Amniotic epithelial cell (primary cell): ENCODE measurements around the genes JHY, CLMP, OR10S1, OR10G4, PANX3, SPA17 and NRGN.

DNA sequence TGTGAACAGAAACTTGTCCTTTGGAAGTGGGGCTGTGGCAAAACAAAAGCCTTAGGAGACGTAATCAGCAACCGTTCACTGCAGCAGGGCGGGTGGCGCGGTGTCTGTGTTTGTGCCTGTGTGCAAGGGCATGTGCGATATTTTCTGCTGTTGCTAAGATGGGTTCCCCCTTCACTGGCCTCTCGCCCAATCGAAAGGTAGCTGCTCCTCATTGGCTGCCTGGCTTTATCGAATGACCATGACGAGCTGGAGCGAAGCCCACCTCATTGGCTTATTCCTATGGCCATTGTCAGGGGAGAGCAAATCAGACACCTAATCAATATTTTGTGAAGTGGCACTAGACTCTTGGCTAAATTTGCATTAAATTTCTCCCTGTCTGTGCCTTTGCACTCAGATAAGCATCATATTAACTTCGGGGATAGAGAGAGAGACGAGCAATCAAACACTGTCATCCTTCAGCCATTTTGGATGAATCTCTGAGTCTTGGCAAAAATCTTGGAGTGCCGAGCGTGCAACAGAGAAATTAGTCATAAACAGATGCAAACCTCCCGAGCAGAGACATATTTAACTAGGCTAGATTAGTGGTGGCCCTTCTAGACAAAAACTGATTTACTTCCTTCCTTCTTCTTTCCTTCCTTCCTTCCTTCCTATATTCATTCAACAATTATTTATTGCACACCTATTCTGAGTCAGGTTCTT, 114.2 kb upstream of the BLID start:
- RRBS, result no CpG with 5 or more reads among the region's 16 CpGs

DNA sequence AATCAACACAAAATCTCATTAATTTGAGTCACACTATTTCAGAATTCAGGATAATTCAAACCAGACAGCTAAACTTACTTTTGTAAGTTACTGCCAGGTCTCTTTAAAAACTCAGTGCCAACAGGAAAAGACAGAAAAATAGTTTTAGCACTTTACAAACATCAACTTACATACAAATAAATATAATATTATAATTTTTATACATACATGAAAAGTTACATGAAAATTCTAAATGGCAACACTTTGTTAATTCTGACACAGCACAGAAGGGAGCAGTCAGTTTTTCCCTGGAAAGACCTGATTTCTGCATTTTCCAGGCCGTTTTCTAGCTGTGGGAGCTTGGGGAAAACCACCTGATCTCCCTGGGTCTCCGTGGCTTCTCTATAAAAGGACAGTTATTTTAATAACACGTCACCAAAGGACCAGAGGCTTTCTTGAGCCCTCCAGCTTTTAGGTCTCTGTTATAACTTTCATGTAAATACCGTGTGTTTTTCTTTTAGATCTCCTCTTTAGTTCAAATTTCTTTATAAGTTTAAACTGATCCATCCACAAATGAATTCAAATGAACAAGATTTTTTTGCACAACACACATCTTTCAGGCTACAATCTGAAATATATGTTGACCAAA, 220.3 kb upstream of the BLID start:
- RRBS, result no CpG with 5 or more reads among the region's 4 CpGs

- RRBS, result no CpG with 5 or more reads among the region's 13 CpGs
These were observed 26.3 kb downstream of the UBASH3B start for GRCh38 chr11:122681787-122682317.

DNA sequence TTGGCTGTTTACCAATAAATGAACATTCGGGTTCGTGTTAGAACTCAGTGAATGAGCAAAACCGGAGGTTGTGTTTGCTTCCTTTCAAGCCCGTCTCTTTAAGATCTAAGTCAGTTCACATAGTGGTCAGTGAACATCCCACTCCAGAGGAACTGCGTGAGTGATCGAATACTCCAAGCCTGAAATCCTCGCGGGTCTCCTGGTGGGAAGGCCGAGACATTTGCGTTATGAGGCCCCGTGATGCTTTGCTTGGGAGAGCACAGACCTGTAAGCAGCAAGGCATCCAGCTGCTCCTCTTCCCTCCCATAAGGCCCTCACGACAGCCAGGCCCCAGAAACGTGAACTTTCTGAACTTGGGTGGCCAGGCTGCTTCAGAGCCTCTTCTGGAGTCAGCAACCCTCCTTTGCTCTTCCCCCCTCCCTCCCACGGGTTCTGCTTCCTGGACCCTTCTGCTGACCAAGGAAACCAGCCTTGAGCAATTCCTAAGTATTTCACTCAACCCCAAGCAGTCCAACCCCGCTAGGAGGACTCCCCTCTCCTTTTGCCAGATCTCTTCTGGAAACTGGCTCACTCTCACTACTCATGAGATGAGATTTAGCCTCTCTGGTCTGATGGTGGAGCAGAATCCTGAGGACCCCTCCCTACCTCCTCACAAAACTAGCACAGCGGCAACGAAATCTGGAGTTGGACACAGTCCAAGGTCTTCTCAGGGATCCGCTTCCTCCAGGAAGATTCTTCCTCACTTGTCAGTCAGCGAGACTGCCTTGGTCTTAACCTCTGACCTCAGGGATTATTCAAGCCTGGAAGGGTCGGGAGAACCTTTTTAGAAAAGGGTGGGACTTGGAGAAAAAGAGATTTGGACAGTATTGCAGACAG, 86.1 kb downstream of the UBASH3B start:
- RRBS, result no CpG with 5 or more reads among the region's 20 CpGs

DNA sequence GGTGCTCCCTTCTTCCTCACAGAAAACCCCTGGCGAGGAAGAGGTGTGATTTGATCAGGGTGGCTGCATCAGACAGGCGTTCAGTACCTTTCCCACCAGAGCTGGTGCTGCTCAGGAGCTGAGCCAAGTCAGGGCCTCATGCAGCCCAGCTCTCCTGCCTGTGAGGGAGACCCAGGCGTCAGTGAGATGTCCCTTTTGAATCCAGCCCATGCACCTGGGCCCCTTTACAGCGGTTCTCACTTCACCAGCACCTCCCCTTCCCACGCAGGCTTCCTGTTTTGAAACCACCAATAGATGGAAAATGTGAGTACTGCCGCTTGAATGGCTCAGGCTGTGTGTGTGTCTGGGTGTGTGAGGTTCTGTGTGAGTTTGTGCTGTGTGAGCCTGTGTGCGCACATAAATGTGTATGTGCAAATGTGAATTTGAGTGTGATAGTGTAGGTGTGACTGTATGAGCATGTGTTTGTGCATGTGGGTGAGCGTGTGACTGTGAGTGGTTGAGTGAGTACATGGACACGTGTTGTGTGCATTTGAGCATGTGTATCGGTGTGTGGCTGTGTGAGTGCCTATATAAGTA, 88.5 kb downstream of the UBASH3B start:
- RRBS, result no CpG with 5 or more reads among the region's 10 CpGs

DNA sequence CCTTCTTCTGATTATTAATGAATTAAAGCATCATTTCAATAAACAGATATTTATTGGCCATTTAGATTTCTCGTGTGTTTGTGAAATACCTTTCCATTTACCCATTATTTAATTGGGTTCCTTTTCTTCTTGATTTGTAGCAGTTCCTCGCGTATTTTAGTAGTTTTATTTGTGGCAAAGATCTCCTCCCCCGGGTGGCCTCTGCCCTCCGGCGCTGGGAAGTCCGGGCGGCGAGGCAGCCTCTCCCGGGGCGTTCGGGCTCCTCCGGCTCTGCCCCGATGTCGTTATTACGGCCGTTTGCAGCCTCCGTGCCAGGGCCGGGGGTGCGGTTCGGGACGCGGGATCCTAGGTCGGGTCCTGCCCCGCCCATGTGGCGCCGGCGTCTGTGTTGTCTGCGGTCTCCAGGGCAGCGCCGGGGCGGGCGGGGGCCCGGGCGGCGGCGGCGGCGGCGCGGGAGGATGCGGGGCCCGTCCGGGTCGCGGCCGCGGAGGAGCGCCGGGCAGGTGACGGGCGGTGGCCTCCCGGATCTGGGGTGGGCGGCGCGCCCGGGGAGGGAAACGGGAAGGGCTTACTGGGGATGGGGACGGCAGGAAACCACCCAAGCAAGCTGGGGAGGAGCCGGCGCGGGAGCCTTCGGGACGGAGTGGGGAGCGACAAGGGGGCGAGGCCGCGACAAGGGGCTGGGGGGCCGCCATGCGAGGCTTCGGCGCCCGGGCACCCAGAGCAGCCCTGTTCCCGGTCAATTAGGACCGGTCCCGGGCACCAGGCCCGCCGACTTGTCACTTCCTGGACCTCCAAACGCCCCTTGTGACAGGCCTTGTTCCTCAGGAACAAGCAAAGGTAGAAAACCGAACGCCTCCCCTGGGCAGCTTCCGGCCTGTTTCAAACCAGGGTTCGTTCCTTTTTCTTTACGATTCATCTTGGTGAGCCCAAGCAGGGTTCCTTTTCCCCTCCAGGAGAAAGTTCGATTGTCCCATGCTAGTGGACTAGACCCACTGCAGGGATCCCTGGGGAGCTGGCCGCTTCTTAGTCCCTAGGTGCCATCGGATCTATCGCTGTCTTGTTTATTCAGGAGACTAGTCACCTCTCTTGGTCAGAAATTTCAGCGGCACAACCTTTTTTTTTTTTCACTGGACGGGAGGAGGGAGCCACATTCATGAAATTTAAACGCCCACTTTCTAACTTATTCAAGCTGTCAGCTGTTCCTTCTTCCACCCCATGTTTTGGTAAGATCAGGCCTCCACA, at the start of gene JHY:
JHY (plus strand) TSS at position 290 of the 1,245 bp plus-strand sequence.
- RRBS, result 2% methylated on average over 42 of the region's 91 CpGs

- RRBS, result 3% methylated on average over 33 of the region's 77 CpGs
These were observed at the start of gene CLMP for GRCh38 chr11:123194664-123195600. CLMP (minus strand) TSS chr11:123195248.

- RRBS, result no CpG with 5 or more reads among the region's 7 CpGs
These were observed 108.8 kb upstream of the CLMP start for GRCh38 chr11:123303823-123304304.

DNA sequence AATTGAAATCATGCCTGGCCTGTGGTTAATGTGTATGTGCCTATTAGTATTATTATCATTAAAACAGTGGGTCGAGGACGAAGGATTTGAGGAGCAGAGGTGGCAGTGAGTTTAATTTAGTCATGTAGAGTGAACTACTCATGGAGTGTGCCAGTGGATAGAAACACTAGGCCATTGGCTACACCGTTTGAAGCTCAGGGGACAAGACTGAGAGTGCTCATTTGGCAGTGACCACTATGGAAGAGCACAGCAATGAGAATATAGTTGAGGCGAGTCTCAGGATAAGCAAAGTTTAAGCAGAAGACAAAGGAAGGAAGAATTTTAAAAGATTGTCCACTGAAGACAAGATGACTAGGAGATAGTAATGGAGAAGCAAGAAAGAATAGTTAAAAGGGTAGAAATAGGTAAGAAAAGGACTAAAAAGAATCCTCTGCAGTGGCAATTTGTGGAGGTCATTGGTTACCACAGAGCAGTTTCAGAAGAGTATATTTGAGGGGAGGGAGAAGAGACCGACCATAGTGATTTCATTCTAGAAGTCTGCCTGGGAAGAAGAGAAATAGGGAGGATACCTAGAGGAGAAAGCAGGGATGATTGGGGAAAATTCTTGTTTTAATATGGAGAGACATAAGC, 59.2 kb downstream of the GRAMD1B start:
- RRBS, result no CpG with 5 or more reads among the region's 5 CpGs

- RRBS, result no CpG with 5 or more reads among the region's 7 CpGs
These were observed 112.1 kb downstream of the SCN3B start for GRCh38 chr11:123542334-123542772.

- RRBS, result no CpG with 5 or more reads among the region's 13 CpGs
These were observed 109.8 kb downstream of the SCN3B start for GRCh38 chr11:123544456-123545190.

DNA sequence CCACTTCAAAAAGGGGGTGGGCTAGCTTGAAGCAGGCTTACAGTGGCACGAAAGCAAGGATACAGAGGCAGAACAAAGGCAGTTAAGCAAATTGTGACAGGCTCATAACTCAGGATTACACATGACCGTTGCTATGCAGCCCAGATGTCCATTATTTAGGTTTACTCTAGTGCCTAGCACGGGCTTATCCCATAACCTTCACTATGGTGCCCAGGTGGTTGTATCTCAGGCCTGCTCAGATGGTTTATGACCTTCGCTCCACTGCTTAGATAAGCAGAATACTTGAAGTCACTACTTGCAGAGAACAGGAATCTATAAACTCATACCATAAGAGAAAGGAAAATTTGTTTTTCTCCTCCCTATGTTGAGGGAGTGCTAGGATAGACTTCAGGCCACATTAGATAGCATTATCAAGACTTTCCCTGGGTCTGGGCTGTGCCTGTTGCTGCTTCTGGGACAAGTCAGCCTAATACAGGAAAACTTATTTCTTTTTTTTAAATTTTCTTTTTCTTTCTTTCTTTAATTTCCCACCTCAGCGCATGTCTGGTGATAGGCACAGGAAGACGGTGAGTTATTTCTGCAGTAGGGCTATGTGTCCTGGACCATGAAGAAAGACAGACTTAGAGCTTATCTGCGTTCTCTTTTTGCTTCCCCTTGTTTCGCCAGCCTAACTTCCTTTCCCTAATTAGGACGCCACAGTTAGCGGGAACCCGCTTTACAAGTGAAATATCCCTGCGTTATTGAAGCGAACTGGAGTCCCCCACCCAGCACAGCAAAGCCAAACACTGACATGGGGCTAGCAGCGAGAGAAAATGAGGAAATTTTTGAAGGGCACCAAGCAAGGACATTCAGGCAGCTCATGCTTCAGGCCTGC, 8.8 kb downstream of the OR6M1 start:
- RRBS, result no CpG with 5 or more reads among the region's 14 CpGs

DNA sequence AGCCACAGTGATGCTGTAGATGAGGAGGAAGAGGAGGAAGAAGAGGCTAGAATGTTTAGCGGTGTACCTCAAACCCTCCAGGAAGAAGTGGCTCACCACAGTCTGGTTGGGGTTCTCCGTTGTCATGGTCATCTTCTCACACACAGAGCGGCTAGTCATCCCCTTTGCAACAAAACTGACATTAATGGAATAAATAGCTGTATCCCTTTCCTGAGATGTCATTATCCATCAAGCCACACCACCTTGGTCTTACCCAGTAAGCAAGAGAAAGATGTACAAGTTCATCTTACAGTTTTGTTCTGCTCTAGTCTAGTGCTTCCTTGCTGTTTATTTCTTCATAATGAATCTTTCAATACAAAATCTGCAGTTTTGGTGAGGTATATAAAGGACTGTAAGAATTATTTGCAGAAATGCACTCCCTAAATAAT, at the start of gene OR10S1:
OR10S1 (minus strand) TSS at position 249 of the 428 bp plus-strand sequence.
- RRBS, result no CpG with 5 or more reads among the region's 3 CpGs

- RRBS, result no CpG with 5 or more reads among the region's 2 CpGs
These were observed at the start of gene OR10G4 for GRCh38 chr11:124012846-124013282. OR10G4 (plus strand) TSS chr11:124012997.

DNA sequence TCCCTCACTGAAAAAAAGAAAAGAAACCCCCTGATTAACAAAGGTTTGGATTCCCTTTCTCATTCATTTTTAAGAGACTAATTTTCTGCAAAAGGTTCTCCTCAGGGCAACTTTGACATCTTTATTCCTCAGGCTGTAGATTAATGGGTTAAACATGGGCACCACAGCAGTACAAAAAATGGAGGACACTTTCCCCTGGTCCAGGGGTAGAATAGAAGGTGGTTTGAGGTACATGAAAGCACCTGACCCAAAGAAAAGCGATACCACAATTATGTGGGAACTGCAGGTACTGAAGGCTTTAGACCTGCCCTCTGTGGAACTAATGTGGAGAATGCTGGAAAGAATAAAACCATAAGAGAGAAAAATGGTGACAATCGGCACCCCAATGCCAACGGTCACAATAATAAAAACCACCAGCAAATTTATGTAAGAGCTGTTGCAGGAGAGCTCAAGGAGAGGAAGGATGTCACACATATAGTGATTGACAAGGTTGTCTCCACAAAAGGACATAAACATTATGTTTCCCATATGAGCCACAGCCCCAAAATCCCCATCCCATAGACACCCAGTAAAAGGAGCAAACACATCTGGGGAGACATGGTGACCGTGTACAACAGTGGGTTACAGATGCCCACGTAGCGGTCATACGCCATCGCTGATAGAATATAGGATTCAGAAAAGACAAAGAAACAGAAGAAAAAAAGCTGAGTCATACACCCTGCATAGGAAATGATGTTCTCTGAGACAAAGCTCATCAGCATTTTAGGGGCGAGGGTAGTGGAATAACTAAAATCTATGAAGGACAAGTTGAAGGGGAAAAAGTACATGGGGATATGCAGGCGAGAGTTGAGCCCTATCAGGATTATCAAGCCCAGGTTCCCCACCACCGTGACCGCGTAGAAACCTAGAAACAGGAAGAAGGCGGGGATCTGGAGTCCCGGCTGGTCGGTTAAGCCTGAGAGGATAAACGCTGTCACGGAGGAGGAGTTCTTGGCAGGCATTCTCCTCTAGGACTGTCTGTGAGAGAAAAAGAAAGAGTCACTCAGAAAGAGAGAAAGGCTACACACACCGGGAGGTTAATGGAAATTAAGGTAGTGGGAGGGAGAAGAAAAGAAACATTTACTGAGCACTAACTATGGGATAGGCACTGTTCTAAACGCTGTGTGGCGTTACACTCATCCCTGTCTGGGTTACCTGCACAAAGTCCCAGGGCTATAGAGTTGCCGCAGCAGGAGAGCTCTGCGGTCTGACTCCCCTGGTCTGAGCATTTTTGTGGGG, 35.9 kb upstream of the OR8B8 start:
- RRBS, result no CpG with 5 or more reads among the region's 23 CpGs

- RRBS, result no CpG with 5 or more reads among the region's 5 CpGs
These were observed at the start of gene PANX3 for GRCh38 chr11:124611267-124611589. PANX3 (plus strand) TSS chr11:124611428.

- RRBS, result no CpG with 5 or more reads among the region's 4 CpGs
These were observed 16.3 kb downstream of the SIAE start for GRCh38 chr11:124657302-124657604.

DNA sequence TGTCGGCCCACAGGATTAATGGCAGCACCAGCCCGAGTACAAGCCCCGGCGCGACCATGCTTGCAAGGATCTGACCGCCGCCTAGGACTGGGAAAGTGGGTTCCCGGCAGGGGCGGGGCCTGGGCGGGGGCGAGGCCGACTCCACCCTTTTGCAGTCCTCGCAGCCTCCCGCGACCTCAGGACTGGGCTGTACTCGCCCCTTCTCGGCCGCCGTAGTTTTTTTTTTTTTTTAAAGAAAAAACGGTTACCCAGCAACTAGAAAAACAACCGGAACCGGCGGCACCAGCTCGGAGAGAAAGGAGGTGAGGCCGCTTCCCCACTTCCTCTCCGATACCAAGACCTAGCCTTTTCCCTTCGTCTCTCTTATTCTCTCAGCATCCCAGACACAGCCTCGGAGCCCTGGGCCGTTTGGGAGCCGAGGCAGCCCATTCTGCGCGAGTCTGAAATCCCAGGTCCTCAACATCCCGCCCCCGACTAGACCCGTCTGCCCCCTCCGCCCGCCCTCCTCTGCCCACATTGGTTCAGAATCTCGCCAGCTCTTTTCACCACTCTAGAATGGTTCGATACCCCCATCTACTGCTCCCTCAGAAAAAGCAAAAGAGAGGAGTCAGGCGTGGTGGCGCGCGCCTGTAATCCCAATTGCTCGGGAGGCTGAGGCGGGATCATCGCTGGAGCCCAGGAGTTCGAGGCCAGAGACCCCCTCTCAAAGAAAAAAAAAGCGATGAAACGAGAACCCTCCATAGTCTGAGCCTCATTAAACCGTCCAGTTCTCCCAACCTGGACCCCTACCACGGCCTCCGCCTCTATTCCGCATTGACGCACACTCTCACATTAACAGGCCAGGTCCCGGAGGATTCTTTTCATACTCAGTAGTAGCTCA, at the start of gene SPA17:
SPA17 (plus strand) TSS at position 254 of the 880 bp plus-strand sequence.
- RRBS, result 2% methylated on average over 8 of the region's 55 CpGs

DNA sequence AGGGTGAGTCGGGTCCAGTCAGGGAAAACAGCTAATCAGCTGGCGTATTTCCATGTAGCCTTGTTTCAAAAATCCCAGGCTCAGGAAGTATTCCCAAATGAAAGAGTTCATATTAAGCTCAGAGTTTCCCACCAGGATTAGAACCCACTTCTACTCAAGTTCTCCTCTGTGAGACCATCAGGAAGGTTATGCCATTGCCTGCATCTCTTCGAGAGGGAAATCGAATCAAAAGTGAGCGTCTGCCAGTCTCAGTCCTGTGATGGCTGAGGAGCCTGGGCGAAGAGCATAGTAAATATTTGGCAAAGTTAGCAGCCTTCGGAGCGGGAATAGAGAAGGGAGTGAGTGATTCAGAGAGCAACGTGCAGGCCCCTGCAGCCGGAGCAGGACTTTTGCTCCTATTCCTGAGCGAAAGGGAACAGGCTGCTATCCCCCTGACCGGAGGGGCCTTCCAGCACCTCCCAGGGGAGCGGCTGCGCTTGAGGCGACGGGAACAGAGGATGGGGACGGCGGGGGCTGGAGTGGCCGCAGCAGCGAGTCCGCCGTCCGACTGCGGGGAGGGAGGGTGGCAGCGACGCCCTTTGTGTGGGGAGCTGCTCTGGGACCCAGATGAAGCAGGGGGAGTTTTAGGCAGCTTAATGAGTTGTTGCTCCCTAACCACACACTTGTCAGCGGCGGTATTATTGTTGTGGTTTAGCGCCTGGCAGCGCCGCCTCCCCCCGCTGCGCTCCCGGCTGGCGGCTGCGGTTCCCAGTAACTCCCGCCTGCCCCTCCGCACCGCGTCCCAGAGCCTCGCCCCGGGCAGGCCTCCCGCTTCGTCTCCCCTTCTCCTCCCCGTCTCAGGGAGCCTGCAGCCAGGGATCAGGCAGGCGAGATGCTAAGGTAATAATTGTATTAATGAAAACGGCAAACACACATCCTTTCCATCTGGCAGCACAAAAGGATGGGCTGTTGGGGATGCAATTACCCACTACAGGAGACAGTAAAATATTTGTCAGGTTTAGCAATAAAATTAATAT, 21.7 kb upstream of the NRGN start:
- RRBS, result under 1% methylated on average over 12 of the region's 47 CpGs

GRCh38 chr11:124739503-124740643, at the start of gene NRGN:
NRGN (plus strand) TSS chr11:124739942.
- RRBS, result 2% methylated on average over 25 of the region's 80 CpGs